Psoas muscle (tissue), 2 donors: Measurements from ENCODE around the gene CEP120.

DNA sequence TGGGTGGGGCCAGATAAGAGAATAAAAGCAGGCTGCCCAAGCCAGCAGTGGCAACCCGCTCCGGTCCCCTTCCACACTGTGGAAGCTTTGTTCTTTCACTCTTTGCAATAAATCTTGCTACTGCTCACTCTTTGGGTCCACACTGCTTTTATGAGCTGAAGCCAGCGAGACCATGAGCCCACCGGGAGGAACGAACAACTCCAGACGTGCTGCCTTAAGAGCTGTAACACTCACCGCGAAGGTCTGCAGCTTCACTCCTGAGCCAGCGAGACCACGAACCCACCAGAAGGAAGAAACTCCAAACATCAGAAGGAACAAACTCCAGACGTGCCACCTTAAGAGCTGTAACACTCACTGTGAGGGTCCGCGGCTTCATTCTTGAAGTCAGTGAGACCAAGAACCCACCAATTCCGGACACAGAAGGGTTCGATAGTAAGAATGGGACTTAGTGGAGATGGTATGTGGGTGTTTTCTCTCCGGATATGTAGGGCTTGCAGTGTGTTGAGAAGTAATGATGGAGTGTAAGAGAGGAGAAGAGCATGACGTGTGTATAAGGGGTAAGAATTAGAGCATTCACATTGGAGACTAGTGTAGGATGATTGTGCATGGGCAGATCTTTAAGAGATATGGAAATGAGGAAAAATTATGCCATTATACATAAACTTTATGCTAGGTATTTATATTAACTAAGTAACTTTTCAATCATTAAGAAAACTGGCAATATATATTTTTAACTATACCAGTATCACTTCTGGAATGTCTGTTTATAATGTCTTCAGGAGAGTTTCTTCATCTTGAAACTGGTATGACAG is 66.0 kb downstream of the HSD17B4 start:
- PRO-cap, 2 experiments: no peak in any of the 2 experiments

DNA sequence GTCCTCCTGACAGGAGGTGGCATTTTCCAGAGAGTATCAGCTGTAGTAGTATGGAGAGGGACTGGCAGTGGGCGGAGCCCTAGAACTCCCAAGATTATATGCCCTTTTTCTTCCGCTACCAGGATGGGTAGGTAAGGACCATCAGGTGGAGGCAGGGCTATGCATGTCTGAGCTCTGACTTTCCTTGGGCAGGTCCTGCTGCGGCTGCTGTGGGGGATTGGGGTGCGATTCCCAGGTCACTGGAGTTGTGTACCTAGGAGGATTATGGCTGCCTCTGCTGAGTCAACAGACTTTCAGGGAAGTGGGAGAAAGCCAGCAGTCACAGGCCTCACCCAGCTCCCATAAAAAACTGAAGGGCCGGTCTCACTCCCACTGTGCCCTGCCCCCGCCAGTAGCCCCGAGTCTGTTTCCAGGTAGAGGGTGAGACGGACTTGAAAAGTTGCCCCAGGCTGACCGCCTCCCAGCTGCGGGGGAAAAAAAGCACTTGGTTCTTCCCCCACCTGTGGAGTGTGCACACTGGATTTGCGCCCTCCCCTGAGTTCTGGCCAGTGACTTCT is 76.6 kb downstream of the FAM170A start:
- PRO-cap, 2 experiments: no peak in any of the 2 experiments

GRCh38 chr5:119780552-119780888 is 151.2 kb downstream of the FAM170A start:
- PRO-cap, 2 experiments: no peak in any of the 2 experiments

GRCh38 chr5:120464802-120465980 is 1.1 kb downstream of the PRR16 start:
- PRO-cap, 2 experiments: peak in 1 of 2 experiments; most common plus-strand start chr5:120465854 (in 1); most common minus-strand start chr5:120465775 (in 1)

DNA sequence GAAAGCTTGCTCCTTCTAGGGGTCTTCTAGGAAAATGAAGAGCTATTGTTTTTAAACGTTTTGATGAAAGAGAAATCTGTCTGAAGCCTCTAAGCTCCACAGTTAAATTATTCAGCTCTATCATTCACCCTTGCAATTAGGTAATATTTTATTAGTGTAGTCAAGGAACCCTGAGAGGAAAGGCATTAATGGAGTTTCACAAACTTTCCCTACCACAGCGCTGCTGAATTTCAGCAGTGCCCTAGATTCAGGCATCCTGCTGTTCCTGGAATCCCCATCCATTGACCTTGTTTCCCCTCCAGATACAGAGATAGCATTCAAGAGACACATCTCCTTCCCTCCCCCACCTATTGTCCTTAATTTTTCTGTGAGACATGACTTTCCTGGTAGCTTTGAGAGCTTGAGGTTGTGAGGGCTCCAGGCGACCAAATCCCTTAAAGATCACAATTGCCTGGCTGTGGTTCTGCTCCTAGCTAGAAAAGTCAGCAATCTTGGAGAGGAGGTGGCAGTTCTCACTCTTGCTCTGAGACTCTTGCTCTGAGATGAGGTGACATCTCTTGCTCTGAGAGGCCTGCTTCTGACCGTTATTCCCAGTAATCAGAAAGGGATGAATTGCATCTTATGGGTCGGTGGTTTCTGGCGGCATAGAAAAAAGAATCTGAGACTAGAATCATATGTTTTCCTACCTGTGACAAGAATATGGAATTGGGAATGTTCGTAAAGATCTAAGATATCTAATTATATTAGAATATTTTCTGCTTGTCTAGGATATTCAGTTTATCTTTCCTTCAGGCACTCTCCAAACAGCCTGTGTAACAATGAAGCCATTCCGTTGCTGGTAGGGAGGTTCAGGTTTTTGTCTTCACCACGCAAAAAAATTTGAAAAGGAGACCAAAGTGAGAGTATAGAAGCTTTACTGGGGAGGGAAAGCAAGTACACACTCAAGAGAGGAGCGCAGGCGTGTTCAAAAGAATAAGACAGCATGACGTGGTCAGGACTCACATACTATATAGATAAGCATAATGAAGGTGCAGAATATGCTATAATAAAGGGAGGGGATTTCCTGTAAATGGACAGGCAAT is 48.1 kb downstream of the PRR16 start:
- PRO-cap, 2 experiments: no peak in any of the 2 experiments

DNA sequence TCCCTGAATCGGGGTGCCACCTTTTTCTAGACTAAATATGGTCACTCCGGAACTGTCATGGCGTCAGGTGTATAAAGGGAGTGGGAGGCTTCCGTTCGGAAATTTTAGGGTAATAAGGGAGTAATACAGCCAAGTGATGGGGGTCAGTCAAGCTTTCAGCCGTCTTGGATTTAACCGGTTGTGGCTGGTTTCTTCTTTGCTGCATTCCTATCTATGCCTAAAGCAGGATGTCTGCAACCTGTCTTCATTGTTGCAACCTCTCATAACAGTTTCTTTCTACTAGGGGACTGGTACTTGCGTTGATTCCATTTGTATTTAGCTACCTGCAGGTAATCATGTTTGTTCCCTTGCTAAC is 48.8 kb downstream of the PRR16 start:
- PRO-cap, 2 experiments: no peak in any of the 2 experiments

GRCh38 chr5:122113142-122113657 is 16.1 kb upstream of the ZNF474 start:
- PRO-cap, 2 experiments: no peak in any of the 2 experiments

- PRO-cap, 2 experiments: no peak in any of the 2 experiments
These were observed 22.5 kb downstream of the ENSG00000250803 start for GRCh38 chr5:122182438-122182981.

DNA sequence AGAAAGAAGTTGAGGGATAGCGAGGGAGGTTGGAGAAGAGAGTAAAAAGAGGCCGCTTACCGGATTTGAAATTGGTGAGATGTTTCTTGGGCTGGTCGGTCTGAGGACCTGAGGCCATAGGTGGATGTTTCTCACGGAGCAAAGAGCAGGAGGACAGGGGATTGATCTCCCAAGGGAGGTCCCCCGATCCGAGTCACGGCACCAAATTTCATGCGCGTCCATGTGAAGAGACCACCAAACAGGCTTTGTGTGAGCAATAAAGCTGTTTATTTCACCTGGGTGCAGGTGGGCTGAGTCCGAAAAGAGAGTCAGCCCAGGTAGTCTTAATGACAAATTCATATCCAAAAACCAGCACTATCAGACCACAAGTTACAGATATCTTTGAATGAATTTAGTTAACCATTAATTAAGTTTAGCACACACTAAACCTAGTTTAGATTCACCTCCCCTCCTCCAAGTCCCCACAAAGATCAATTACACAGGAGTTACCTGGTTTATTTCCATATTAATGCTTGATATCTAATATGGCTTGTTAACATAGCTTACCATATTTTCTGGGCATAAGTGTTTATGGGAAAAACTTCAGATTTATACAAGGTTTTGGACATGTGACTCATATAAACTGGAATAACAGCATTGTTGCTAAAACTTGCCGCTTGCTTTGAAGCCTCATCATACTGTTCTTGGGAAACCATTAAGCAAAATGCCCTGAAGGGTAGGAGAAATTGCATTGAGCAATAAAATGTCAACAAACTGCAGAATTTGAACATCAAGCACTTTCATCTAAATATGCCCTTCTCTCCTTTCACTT is 166.7 kb downstream of the SNCAIP start:
- PRO-cap, 2 experiments: no peak in any of the 2 experiments

DNA sequence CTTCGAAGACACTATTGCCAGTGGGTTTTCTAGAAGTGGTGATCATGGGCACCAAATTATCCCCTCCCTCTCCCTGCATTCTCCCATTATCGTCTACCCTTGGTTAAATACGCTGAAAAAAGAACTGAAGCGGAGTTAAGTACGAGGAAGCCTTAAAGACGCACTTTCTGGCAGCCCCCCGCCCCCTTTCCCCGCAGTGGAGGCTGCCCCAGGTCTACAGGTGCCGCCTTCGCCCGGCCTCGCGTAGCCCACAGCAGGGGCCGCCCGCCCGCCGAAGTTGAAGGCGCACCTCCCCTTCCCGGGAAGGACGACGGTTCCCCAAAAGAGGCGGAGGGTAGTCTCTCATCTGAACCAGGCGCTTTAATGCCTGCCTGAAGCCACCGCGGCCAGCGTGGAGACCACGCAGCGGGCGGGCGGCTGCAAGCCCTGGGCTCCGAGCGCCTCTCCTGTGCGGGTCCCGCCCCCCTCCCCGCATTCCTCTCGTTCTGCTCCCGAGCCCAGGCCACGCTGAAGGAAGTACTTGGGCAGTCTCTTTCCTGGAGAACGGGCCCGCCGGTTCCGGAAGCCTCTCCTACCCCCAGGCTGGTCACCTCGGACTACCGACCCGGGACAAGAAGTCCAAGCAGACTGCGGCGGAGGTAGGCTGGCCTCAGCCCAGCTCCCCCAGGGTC is 739 bp downstream of the PPIC start:
- PRO-cap, 2 experiments: no peak in any of the 2 experiments

DNA sequence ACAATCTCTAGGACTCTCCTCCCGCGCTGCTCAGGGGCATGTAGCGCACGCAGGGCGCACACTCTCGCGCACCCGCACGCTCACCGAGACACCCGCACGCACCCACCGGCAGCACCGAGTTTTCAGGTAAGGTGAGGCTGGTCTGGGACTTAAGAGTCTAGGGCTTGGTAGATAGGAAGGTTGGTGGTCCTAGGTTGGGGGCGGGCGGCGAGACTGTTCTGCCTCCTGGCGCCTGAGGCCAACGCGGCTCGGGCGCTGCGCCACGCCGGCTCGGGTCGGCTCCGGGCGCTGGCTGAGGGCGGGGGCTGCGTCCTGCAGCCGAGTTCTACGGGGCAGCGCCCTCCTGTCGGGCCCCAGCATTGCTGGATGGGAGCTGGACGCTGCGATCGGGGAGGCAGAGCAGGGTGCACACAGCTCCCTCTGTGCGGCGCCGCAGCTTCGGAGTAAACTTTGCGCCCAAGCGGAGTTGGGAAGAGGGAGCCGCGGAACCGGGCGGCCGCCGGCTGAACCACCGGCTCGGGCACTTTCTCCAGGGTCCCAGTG is 424 bp downstream of the PRDM6 start:
- PRO-cap, 2 experiments: no peak in any of the 2 experiments

GRCh38 chr5:123422099-123423073 is 817 bp downstream of the CEP120 start:
- PRO-cap, 2 experiments: peak in 1 of 2 experiments; most common plus-strand start chr5:123422607 (in 1)

DNA sequence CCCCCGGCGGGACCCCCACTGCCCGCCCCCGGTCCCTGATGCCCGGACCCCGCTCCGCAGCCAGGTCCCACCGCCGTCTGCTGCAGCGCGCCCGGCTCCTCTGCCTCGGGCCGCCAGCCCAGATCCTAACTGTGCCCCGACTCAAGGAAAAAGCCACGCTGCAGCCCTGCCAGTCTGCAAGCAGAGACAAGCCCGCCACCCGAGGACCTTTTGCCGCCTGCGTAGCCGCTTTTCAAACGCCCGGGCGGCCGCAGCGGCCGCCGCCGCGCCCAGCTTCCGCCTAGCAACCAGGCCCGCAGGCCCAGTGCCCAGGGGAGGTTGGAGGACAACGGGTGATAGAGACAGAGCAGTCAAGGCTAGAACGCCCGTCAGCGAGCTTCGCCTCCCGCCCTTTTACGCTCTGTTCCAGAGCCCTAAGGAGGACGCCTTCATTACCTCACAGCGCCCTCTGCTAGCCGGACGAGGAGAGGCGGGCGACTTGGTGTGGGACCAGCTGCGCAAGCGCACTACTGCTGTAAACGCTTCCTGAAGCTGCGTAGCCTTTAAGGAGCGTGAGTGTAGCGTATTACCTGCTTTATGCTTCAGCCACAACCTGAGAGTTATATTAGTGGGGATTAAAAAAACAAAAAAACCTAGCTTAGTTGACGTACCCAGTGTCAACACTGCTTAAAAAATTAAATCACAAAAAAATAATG is at the start of gene CEP120:
CEP120 (minus strand) TSS at position 330 of the 695 bp plus-strand sequence.
- PRO-cap, 2 experiments: peak in 2 of 2 experiments; most common plus-strand start position 506 of the sequence (in 2); most common minus-strand start position 310 of the sequence (in 2)

DNA sequence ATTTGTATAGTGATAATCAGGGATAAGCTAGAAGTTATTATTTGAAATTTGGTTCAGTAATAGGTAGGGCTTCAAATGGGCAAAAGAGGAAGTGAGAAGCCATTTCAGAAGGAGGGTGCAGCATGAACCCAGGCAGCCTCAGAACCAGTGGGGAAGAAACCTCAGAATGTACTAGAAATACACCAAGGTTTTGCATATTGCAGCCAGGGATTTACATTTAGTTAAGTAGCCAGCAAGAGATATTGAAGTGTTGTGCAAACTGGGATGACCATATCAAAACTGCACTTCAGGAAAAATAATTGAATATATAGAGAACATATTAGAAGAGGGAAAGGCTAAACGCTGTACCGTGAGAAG is 335.9 kb downstream of the ZNF608 start:
- PRO-cap, 2 experiments: no peak in any of the 2 experiments

GRCh38 chr5:124430059-124430516 is 316.4 kb downstream of the ZNF608 start:
- PRO-cap, 2 experiments: no peak in any of the 2 experiments

DNA sequence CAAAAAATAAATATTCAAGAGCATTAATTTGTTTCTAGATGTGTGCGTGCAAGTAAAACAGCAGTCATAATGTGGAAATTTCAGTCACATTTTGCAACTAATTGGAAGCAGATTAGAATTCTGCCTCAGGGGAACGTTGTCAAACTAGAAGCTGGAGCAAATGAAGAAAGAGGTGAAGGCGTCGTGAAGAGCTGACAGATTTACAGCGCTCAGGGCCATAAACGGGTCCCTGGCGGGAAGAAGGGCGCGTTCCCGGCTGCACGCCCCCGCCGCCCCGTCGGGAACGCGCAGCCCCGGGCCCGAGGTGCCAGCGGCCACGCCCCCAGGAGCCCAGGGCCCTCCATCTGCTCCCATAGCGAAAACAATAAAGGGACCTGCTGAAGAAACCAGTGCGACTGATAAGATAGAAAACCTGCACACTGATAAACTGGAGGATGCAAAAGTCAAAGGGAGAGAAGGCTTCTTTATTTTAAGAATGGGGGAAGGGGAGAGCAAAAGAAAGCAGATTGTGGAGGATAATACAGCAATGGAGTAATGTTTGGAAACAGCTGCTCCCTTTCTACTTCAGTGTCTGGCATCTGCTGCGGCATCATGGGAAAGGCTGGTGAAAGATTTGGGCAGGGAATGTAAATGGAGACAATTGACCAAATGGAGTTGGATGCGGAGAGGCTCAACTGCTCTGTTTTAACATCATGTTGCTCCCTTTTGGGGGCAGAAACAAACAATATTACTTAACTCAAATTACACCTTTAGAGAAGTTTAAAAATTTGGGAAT is 11.1 kb downstream of the ZNF608 start:
- PRO-cap, 2 experiments: no peak in any of the 2 experiments

- PRO-cap, 2 experiments: no peak in any of the 2 experiments
These were observed 216.4 kb upstream of the ZNF608 start for GRCh38 chr5:124962821-124963235.

DNA sequence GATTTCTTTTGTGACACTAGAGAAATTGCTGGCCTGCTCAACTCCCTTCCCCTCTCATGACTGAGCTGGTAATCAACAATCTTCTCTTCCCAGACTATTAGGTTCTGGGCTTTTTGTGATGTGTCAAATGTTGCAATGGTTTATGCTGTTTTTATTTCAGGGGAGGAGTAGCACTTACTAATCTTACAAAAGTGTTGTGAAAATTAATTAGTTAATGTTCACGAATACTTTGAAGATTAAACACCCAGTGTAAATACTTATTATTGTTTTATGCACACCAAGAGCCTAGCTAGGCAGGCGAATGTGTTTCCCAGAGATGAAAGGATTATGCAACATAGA is 280.5 kb upstream of the ZNF608 start:
- PRO-cap, 2 experiments: no peak in any of the 2 experiments

DNA sequence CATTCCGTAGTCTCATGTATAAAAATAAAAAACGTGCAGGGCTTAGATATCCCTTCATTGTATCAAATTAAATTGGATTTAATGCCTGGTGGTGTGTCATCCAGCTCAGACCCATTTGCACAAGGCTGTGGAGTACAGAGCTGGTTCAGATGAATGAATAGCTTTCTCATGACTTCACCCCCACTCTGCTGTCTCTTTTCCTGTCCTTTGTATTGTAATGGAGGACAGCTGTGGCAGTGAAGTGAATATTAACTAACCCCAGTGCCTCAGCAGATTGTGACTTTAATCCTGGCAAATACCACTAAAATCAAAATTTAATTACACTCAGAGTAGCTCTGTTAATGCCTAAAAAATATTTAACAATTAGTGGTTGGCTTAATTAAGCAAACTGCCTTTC is 626.6 kb upstream of the ZNF608 start:
- PRO-cap, 2 experiments: no peak in any of the 2 experiments

DNA sequence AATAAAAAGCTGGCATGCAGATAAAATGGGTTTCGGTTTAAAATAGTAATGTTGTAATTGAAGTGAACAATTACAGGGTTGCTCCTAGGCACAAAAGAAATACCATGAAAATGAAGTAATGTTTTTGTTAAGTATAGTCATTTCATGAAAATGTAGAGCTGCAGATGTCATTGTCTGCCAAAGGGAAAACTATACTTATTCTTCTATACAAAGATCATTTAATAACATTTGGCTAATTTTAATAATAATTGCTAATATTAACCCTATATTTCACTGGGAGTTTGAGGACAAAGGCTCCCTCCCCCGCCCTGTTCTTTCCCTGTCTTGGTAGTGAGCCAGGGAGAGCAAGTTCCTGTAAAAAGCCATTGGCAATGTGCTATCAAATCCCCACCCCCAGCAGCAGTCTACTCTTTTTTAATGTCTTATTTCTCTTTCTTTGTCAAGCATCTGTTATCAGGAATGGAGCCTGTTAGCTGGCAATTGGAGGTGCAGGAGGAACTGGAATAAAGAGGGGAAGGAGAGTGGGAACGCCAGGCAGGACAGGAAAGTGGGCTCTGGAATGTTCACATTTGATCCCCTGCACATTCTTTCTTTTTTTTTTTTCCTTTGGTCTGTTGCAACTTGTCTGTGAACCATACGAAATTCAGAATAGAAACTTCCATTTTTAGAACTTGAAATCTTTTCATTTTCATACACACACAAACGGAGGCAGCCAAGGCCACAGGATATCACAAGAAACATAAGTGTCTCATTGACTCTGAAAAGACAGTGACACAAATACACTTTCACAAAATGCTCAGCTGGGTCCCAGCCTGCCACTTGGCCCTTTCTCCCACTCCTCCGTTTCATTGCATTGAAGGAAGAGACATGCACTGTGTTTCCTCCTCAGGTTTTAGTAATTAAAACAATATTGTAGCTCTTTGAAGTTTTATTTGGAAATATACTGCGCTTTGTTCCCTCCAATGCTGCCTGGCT is 664.8 kb upstream of the ZNF608 start:
- PRO-cap, 2 experiments: no peak in any of the 2 experiments